HepG2 (cell line): Measurements from ENCODE around the genes G2E3 and COCH.

- RRBS, 2 experiments, result 34 to 35% methylated on average over 25 of the region's 65 CpGs
CAGE:
- cytosol, long polyA minus RNA, result no peak
- cytosol, long polyA plus RNA, result no peak
- long polyA plus RNA, result no peak
- nucleus, long polyA minus RNA, result no peak
- nucleus, long polyA plus RNA, result no peak
These were observed 653 bp downstream of the NFATC4 start for GRCh38 chr14:24368314-24369360.

DNA sequence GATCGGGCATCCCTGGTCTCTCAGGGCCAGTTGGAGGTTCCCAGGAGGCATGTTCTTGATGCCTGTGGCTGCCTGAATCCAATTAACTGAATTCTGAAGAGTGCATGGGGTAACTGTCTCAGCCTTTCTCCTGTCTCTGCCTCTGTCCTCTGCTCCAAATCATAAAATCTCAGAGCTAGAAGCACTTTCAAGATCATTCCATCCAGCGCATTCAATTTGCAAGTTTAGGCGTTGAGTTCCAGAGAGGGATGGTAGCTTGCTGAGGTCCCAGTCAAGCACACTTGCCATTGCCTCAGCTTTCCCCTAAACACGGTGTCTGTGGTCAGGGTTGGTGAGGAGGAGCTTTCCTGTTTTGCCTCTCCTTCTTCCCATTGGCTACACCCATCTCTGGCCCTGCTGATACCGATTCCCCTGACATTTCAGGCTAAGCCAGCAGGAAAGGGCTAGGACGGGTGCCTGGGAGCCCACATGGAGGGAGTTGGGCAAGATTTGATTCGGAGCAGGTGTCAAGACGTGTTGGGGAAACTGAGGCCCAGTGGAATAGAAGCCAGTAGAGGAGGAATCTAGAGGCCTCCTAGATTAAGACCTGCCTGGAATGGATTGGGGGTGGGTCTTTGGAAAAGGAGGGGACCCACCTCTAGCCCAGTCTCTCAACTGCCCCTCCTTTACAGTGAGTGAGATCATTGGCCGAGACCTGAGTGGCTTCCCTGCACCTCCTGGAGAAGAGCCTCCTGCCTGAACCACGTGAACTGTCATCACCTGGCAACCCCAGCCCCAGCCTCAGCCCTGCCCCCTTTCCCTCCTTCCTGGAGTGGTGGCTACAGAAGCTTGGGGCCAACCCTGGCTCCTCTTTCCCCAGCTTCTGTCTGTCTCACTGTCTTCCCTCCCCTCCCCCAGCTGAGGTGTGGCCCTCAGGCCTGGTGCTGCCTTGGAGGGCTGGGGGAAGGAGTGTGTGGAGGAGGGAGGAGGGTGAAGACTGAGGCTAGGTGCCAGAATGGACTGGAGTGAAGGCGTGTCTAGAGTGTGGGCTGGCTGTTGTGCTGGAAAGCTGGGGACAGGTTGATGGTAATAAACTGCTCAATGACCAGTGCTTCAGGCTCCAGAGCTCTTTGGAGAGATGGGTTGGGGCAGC lies 9.3 kb downstream of the NFATC4 start:
- RRBS, 2 experiments, result no CpG with 5 or more reads among the region's 11 CpGs
CAGE:
- cytosol, long polyA minus RNA, result no peak
- cytosol, long polyA plus RNA, result no peak
- long polyA plus RNA, result no peak
- nucleus, long polyA minus RNA, result no peak
- nucleus, long polyA plus RNA, result no peak

DNA sequence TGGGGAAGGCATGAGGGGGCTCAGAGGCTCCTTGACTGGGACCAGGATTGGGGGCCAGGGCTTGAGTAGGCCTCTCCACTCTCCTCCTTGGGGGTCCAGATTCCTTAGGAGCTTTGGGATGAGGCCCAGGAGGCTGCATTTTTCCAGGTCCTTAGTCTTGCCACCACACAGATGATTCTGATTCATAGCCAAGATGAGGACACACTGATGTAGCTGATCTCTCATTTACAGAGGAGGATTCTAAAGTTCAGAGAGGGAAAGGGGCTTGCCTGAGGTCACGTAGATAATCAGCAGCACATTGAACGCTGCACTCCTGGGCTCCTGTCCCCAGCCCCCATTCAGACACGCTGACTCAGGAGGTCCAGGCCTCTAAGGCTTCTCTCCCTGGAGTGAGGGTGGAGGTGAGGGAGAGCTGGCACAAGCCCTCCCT lies 10.2 kb downstream of the NFATC4 start:
- RRBS, 2 experiments, result no CpG with 5 or more reads among the region's 3 CpGs
CAGE:
- cytosol, long polyA minus RNA, result no peak
- cytosol, long polyA plus RNA, result no peak
- long polyA plus RNA, result no peak
- nucleus, long polyA minus RNA, result no peak
- nucleus, long polyA plus RNA, result no peak

- RRBS, 2 experiments, result no CpG with 5 or more reads among the region's 2 CpGs
CAGE:
- cytosol, long polyA minus RNA, result no peak
- cytosol, long polyA plus RNA, result no peak
- long polyA plus RNA, result no peak
- nucleus, long polyA minus RNA, result no peak
- nucleus, long polyA plus RNA, result no peak
These were observed 3.2 kb downstream of the SDR39U1 start for GRCh38 chr14:24439423-24439813.

DNA sequence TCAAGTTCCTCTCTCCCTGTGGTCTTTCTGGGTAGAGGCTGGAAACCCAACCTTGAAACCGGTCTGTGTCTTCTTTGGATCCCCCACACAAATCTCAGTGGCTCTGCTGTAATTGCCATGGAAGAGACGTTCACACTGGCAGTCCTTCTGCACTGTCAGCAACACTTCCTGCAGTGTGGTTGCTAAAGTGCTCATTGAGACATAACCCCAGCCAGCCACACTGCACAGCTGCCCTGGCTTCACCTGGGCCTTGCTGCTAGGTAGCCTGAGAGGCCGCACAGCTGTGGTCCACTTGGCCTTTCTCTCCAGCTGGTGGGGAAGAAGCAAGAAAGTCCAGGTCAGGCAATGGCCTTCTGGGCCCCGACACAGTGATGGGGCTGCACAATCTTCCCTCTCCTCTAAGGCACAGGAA lies 2.4 kb downstream of the GZMH start:
- RRBS, 2 experiments, result no CpG with 5 or more reads among the region's 4 CpGs
CAGE:
- cytosol, long polyA minus RNA, result no peak
- cytosol, long polyA plus RNA, result no peak
- long polyA plus RNA, result no peak
- nucleus, long polyA minus RNA, result no peak
- nucleus, long polyA plus RNA, result no peak

DNA sequence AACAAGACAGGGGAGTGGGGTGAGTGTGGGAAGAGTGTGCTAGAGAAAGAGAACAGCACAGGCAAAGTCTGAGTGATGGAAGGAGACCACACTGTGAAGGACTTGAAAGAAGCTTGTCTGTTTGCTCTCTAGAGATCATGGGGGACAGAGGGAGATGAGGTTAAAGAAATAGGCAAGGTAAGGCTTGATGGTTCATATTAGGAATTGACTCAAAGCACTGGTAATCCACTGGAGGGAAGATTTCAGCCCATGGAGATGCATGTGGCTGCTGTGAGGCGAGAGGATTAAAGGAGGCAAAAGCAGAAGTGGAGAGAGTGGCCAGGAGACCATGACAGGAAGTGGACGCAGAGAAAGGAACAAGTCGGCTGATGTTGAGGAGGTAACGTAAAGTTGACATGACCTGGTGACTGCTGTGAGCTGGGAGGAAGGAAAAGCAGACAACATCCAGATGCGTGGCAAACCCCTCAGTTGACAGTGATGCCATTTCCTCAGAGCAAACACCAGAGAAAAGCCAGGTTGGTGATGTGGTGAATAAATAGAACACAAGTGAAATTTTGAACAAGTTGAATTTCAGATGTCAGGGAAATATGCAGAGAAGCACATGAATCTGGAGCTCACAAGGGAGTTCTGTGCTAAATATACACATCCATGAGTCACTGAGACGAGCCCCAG lies 61.2 kb upstream of the GZMB start:
- RRBS, 2 experiments, result no CpG with 5 or more reads among the region's 6 CpGs
CAGE:
- cytosol, long polyA minus RNA, result no peak
- cytosol, long polyA plus RNA, result no peak
- long polyA plus RNA, result no peak
- nucleus, long polyA minus RNA, result no peak
- nucleus, long polyA plus RNA, result no peak

DNA sequence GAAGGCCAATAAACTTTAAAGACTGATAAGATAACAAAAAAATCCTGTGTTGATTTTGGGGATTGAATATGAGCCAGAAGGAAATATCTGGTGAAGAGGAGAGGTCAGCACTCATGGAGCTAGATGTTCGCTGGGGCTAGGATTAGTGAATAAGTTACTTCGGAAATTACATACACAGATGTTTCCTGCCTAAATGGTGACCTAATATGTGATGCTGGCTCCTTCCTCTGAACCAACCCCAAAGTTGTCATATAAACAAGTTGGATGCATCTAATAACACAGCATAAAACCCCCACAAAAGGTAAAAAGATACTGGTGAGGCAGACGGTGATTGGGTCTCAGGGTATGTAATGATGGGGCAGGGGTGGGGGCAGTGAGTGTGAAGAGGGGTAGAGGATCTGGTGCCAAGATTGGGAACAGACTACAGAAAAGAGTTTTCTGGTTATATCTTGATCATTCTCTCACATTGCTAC lies 140.3 kb upstream of the GZMB start:
- RRBS, 2 experiments, result no CpG with 5 or more reads among the region's 3 CpGs
CAGE:
- cytosol, long polyA minus RNA, result no peak
- cytosol, long polyA plus RNA, result no peak
- long polyA plus RNA, result no peak
- nucleus, long polyA minus RNA, result no peak
- nucleus, long polyA plus RNA, result no peak

DNA sequence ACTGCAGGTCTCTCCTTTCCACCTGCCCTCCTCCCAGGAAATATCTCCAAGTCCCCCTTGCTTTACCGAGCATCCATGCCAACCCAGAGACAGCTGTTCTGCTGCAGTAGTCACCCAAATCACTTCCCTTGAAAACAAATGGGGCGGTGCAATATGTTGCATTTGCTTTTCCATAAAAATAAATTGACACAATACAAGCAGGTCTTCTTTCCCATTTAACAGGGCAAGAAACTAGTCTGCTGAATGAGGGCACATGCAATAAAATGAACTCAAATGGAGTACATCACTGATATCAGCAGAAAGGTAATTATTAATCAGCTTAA lies 175.0 kb upstream of the GZMB start:
- RRBS, 2 experiments, result no CpG with 5 or more reads among the region's 2 CpGs
CAGE:
- cytosol, long polyA minus RNA, result no peak
- cytosol, long polyA plus RNA, result no peak
- long polyA plus RNA, result no peak
- nucleus, long polyA minus RNA, result no peak
- nucleus, long polyA plus RNA, result no peak

DNA sequence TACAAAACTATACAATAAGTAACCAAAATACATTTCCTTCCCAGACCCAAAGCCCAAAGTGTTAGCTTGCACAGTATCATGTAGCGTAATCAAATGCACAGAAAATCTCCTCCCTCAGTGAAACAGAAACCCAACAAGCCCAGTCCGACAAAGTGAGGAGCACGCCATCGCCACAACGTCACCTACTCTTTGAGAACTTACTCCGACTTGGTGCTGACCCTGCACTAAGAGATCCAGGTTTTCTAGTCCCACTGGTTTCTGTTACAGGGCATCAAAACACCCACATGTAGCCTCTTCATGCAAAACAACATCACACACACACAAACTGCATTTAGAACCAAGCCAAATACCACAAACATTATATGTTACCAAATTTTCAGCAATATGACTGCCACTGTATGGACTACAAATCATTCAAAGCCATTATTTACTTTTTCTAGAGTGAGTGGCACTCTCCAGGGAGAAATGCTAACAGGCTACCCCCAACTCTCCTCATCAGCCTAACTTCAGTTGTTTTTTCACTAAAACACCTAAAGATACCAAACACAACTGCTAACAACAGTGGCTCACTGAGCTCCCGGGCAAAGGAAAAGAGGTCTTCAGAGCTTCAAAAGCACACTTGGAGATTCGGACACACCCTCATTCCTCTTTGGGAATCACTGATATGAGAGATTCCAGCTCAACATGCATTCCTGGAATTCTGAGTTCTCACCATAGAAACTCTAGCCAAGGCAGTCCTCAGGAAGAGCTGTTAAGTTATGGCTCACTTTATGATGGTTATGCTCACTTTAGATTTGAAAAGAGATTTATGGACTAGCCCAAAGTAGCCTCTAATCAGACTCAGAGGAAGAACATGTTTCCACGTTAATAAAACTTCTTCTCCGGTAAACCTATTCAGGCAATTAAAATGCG lies 40.3 kb downstream of the STXBP6 start:
- RRBS, 2 experiments, result no CpG with 5 or more reads among the region's 11 CpGs
CAGE:
- cytosol, long polyA minus RNA, result no peak
- cytosol, long polyA plus RNA, result no peak
- long polyA plus RNA, result no peak
- nucleus, long polyA minus RNA, result no peak
- nucleus, long polyA plus RNA, result no peak

GRCh38 chr14:25394397-25395485 lies 344.8 kb upstream of the STXBP6 start:
- RRBS, 2 experiments, result no CpG with 5 or more reads among the region's 4 CpGs
CAGE:
- cytosol, long polyA minus RNA, result no peak
- cytosol, long polyA plus RNA, result no peak
- long polyA plus RNA, result no peak
- nucleus, long polyA minus RNA, result no peak
- nucleus, long polyA plus RNA, result no peak

GRCh38 chr14:26337299-26337745 lies 260.5 kb downstream of the NOVA1 start:
- RRBS, 2 experiments, result no CpG with 5 or more reads among the region's 2 CpGs
CAGE:
- cytosol, long polyA minus RNA, result no peak
- cytosol, long polyA plus RNA, result no peak
- long polyA plus RNA, result no peak
- nucleus, long polyA minus RNA, result no peak
- nucleus, long polyA plus RNA, result no peak

DNA sequence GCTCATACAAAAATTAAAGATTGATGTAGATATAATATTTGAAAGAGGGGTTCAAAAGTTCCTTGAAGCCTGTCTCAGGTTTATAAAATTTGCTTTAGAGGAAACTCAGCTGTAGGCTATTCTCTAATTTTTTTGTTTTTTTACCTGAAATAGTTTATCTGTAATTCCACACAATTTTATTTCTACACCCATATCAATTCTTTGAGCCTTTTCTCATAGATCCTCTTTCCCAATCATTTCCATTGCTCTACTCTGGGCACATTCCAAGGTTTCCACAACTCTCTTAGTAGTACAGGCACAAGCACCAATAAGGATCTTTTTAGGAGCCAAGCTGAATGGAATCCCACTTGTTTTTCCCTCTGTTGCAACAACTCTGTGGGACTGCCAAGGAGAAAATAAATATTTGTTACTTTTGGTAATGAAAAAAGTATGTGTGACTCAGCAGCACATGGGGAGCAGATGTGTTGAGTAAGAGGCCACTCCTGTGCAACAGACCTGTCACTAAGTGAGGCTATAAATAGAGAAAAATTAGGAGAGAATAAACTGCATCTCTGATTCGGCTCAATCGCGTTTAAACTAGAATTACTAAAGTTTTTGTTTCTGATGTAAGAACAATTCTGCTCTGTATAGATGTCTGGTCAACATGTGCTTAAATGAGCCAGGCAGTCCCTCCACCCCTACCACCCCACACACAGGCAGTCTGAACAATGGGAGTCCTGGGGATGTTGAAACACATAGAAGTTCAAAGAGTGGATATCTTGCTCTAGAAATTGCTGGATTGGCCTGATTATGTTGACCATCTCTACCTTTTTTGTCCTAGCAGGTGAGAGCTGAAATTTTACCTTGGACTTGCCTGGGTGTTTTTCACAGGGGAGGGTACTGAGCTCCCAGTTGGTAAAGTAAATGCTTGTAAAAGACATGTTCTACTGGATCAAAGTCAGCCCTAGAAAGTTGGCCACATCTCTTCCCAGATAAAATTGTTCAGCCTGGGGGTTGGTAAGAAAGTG lies 244.2 kb upstream of the NOVA1 start:
- RRBS, 2 experiments, result no CpG with 5 or more reads among the region's 3 CpGs
CAGE:
- cytosol, long polyA minus RNA, result no peak
- cytosol, long polyA plus RNA, result no peak
- long polyA plus RNA, result no peak
- nucleus, long polyA minus RNA, result no peak
- nucleus, long polyA plus RNA, result no peak

DNA sequence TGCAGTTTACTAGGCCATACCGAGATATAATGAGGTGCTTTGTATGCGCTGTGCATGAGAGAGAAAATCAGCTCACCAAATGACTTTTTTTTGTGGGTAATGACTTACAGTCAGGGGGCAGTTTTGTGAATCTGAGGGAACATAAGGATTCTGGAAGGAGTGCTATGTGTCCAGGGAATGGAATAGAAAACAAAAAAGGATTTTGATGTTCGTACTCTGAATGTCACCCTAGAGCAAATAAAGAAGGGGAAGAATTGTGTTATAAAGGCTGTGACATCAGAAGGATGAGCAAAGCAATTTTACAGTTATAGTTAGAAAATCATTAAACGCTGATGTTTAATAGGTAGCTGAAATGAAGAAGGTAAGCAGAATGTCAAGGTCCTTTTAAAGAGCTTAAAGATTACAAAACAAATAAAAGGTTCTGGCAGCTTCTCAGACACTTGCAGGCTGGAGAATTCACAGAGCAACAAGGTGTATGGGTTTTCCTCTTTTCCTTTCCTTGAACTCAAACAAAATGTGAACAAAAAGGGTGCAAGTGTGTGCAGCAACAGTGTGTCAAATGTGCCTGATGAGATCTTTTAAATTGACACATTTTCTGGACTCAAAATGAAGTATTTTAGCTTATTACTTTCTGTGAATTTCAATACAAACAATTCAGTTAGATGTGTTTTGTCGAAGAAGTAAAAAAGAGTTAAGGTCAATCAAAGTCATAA lies 247.6 kb upstream of the NOVA1 start:
- RRBS, 2 experiments, result no CpG with 5 or more reads among the region's 5 CpGs
CAGE:
- cytosol, long polyA minus RNA, result no peak
- cytosol, long polyA plus RNA, result no peak
- long polyA plus RNA, result no peak
- nucleus, long polyA minus RNA, result no peak
- nucleus, long polyA plus RNA, result no peak

DNA sequence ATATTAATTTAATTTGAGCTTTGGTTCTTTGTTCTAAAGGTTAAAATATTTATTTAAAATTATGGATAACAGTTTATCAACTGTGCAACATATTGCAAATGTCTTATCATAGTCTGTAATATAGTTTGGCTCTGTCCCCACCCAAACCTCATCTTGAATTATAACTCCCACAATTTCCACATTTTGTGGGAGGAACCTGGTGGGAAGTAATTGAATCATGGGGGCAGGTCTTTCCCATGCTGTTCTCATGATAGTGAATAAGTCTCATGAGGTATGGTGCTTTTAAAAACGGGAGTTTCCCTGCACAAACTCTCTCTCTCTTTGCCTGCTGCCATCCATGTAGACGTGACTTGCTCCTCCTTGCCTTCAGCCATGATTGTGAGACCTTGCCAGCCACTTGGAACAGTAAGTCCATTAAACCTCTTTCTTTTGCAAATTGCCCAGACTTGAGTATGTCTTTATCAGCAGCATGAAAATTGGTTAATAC lies 931.1 kb upstream of the NOVA1 start:
- RRBS, 2 experiments, result no CpG with 5 or more reads among the region's 2 CpGs
CAGE:
- cytosol, long polyA minus RNA, result no peak
- cytosol, long polyA plus RNA, result no peak
- long polyA plus RNA, result no peak
- nucleus, long polyA minus RNA, result no peak
- nucleus, long polyA plus RNA, result no peak

- RRBS, 2 experiments, result no CpG with 5 or more reads among the region's 13 CpGs
CAGE:
- cytosol, long polyA minus RNA, result no peak
- cytosol, long polyA plus RNA, result no peak
- long polyA plus RNA, result no peak
- nucleus, long polyA minus RNA, result no peak
- nucleus, long polyA plus RNA, result no peak
These were observed 48.5 kb downstream of the PRKD1 start for GRCh38 chr14:29879100-29879598.

- RRBS, 2 experiments, result 1% methylated on average over 16 to 19 of the region's 62 CpGs
CAGE:
- cytosol, long polyA minus RNA, result no peak
- cytosol, long polyA plus RNA, result no peak
- long polyA plus RNA, result start-site peak on the plus strand at chr14:30559159-30559242, 297 and 165 reads in 2 replicates
- nucleus, long polyA minus RNA, result no peak
- nucleus, long polyA plus RNA, result no peak
These were observed at the start of gene G2E3 for GRCh38 chr14:30558705-30559558. TSS of gene G2E3 (plus strand) at chr14:30559158.

GRCh38 chr14:30690246-30691120 lies 68.4 kb downstream of the SCFD1 start:
- RRBS, 2 experiments, result no CpG with 5 or more reads among the region's 36 CpGs
CAGE:
- cytosol, long polyA minus RNA, result no peak
- cytosol, long polyA plus RNA, result no peak
- long polyA plus RNA, result no peak
- nucleus, long polyA minus RNA, result no peak
- nucleus, long polyA plus RNA, result no peak

DNA sequence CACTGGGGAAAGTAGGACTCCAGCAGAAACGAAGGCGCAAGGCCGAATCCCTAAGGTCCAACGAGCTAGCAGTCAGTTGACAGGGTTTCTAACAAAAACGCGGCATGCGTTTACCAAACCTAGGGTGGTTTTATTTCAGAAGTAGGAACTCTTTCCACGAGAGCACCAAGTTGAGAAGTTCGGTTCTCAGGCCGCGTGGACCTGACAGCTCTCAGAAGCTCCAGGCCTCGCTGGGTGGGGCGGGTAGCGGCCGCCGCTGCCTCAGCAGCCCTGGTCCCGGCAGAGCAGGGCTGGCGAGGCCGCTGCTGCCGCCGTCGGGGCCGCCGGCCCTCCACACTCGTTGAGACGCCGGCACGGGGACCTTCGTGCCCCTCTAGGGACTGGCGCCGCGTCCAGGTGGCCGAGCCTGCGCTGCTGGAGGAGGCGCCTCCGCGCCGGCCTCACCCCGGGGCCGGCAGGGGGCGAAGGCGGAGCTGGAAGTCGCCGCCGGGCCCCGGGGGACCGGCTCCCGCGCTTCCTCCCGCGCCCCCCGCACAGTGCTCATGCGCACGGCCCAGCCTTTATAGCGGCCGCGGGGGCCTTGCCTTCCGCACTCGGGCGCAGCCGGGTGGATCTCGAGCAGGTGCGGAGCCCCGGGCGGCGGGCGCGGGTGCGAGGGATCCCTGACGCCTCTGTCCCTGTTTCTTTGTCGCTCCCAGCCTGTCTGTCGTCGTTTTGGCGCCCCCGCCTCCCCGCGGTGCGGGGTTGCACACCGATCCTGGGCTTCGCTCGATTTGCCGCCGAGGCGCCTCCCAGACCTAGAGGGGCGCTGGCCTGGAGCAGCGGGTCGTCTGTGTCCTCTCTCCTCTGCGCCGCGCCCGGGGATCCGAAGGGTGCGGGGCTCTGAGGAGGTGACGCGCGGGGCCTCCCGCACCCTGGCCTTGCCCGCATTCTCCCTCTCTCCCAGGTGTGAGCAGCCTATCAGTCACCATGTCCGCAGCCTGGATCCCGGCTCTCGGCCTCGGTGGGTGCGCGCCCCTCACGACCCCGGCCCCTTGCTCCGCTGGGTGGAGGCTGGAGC lies at the start of gene COCH:
Gene COCH, plus strand, starts transcription at position 590 of the 1,060 bp plus-strand sequence.
- RRBS, 2 experiments, result 6 to 8% methylated on average over 37 to 41 of the region's 107 CpGs
CAGE:
- cytosol, long polyA minus RNA, result start-site peak on the plus strand centred at position 590 of the sequence, 57 bp wide, 368 reads
- cytosol, long polyA plus RNA, result start-site peak on the plus strand centred at position 565 of the sequence, 63 bp wide, 396 and 687 reads in 2 replicates
- long polyA plus RNA, result start-site peak on the plus strand centred at position 563 of the sequence, 59 bp wide, 742 and 922 reads in 2 replicates
- nucleus, long polyA minus RNA, result no peak
- nucleus, long polyA plus RNA, result start-site peak on the plus strand centred at position 563 of the sequence, 59 bp wide, 280 and 533 reads in 2 replicates

DNA sequence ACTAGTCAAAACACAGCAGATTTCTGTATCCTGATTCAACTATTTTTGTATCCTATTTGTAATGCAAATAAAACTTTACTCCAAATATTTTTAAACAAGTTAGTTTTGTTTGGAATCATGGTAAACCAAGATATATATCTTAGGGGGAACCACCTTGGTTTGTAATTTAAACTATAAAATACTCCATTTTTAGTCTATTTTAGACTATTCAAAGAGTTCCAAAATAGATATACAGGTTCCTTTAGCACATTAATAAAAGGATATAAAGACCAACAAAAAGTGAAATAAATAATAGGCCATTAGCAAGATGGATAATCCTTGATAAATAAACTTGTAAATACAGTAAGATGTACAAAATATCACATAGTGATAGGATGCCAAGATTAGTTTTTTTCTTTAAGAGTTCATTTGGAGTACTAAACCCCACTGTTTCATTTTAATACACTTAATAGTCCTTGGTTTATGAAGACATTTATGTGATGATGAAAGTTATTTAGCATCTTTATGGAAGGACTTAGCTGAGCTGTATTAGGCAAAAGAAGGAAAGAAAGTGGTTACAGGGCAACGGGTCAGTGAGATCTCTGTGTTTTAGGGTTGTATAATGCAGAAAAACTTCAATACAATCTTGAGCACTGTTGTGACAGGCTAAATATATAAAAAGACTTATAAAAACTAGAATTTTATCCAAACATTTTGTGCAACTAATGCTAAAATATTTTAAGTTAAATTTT lies 20.0 kb downstream of the COCH start:
- RRBS, 2 experiments, result no CpG with 5 or more reads among the region's 1 CpG
CAGE:
- cytosol, long polyA minus RNA, result no peak
- cytosol, long polyA plus RNA, result no peak
- long polyA plus RNA, result start-site peak on the minus strand centred at position 78 of the sequence, 9 bp wide, 21 and 18 reads in 2 replicates; start-site peak on the minus strand centred at position 272 of the sequence, 66 bp wide, 64 and 73 reads in 2 replicates; start-site peak on the minus strand centred at position 424 of the sequence, 9 bp wide, 37 and 46 reads in 2 replicates
- nucleus, long polyA minus RNA, result no peak
- nucleus, long polyA plus RNA, result no peak

DNA sequence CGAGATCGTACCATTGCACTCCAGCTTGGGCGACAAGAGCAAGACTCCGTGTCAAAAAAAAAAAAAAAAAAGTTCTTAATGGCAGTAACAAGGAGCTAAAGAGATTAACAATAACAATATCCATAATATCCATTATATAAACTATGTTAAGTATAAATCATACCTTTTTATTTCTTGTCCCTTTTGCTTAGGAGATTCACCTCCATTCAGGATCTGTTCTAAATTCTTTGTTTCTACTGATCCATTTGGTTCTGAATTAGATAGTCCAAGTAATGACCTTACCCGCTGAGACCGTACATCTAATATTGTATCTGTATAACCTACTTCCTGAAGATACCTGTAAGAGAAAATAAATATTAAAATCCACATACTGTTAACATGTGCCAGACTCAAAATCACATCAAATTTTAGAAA lies 72.6 kb downstream of the COCH start:
- RRBS, 2 experiments, result no CpG with 5 or more reads among the region's 6 CpGs
CAGE:
- cytosol, long polyA minus RNA, result start-site peak on the minus strand centred at position 179 of the sequence, 7 bp wide, 21 reads; start-site peak on the minus strand centred at position 261 of the sequence, 47 bp wide, 90 reads
- cytosol, long polyA plus RNA, result no peak
- long polyA plus RNA, result no peak
- nucleus, long polyA minus RNA, result no peak
- nucleus, long polyA plus RNA, result no peak